OCI-LY7 (cell line): ENCODE data around the genes CTDSPL and MOBP.

DNA sequence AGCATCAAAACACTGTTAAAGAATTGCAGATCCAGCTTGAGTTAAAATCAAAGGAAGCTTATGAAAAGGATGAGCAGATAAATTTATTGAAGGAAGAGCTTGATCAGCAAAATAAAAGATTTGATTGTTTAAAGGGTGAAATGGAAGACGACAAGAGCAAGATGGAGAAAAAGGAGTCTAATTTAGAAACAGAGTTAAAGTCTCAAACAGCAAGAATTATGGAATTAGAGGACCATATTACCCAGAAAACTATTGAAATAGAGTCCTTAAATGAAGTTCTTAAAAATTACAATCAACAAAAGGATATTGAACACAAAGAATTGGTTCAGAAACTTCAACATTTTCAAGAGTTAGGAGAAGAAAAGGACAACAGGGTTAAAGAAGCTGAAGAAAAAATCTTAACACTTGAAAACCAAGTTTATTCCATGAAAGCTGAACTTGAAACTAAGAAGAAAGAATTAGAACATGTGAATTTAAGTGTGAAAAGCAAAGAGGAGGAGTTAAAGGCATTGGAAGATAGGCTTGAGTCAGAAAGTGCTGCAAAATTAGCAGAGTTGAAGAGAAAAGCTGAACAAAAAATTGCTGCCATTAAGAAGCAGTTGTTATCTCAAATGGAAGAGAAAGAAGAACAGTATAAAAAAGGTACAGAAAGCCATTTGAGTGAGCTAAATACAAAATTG lies 83.3 kb downstream of the GOLGA4 start:
- PRO-cap = no peak
- RAMPAGE, long total RNA = no peak

DNA sequence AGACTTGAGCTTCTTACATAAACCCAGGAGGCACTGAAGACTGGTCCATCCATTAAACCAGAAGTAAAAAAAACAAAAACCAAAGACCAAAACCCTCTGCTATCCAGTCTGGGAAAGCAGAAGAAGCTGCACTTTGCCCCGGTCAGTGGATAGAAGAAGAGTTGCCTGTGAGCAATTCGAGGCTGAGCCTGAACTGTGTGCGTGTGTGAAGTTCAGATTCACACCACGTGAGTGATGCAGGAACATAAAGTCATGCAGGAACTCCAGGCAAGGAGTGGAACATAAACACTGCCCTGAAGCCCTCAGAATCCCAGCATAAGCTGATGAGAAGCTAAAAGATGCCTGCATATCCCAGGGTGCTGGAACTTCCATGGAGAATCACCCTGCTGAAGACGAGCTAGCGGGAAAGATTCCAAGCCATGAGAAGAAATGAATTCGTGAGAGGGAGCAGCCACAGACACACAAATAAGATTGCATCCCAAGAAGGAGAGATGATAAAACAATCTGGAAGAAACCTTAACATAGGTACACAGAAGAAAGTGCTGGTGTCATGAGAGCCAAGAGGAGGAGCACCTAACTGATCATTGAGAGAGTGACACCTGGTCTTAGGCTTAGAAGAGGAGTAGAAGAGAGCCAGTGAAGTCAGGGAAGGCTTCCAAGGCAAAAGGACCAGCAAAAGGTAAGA lies 66.1 kb upstream of the ITGA9 start:
- PRO-cap = no peak
- RAMPAGE, long total RNA = no peak

DNA sequence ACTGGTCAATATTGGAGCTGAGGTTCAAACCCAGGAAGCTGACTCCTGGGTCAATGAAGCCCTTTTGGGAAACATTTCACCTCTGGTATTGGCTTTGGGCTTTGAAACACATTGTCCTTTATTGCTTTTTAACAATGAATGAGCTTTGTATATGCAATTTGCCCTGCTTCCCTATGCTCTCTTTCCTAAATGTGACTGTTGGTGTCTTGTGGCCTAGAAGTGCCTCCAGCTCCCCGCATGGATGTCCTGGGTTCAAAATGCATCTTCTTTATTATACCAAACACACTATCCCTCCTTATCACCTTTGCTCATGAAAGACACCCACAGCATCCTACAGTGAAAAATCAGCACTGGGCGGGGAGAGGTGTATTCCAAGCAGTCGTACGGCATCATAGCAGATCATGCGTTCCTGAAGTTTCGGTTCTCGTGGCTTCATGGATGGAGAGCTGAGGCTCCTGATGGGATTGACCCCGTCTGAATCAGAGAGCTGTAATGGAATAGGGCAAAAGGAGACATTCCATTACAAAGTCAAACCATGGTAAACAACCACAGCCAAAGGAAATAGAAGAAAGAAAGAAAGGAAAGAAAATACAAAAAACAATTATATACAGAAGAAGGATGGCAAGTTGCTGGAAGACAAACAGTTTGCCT lies 19.4 kb upstream of the ITGA9 start:
- PRO-cap = no peak
- RAMPAGE, long total RNA = no peak

GRCh38 chr3:37661475-37661922 lies 200.2 kb upstream of the CTDSPL start:
- PRO-cap = no peak
- RAMPAGE, long total RNA = no peak

- PRO-cap = no peak
- RAMPAGE, long total RNA = no peak
Measured at GRCh38 chr3:37694338-37694778, 167.3 kb upstream of the CTDSPL start.

- PRO-cap = no peak
- RAMPAGE, long total RNA = no peak
Measured at GRCh38 chr3:37861600-37862672, at the start of gene CTDSPL. TSS of gene CTDSPL (plus strand) at chr3:37861880.

- PRO-cap = no peak
- RAMPAGE, long total RNA = no peak
Measured at GRCh38 chr3:37898464-37899777, 37.2 kb downstream of the CTDSPL start.

- PRO-cap = no peak
- RAMPAGE, long total RNA = no peak
Measured at GRCh38 chr3:38127589-38128218, 9.2 kb downstream of the ACAA1 start.

GRCh38 chr3:38443010-38443822 lies 10.5 kb upstream of the ACVR2B start:
- PRO-cap = no peak
- RAMPAGE, long total RNA = no peak

DNA sequence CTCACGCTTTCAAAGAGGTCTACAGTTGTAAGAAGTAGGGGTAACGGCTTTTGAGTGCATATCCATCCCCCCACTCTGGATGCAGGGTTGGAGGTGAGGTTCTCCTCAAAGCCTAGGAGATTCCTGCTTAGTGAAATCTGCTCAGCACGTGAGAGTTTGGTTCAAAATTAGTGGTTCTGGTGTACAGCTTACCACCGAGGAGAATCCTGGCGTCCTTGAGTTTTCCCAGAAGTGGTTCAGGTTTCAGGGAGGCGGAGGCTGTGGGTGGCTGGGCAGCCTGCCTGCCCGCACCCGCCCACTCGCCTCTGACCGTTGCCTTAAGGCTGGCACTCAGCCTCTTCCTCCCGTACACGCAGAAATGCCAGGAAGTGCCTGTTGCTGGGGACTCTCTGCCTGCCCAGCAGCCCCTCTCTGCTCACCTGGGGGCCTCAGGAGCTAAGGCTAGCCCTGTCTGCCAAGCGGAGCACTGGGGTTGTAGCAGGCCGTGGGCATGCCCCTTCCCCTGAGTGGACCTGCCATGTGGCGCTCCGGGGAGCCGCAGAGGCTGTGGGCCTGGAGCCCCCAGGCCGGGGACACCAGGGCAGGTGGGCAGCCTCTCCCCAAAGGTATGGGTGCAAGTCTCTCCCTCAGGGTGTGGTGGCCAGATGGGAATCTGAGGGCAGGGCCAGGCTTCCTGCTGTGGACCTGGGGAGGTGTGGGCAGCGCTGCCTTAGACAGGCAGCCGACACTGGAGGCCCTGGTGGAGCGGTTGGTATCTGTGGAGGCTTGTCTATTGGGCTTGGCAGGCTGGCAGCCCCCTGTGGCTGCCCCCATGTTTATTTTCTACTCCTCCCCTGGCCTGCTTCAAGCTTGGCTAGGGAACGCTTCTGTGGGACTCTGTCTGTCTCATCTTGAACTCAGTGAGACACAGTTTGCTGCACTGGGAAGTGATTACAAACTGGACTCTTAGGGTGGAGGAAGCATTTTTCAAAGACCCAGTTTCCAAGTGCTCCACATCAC lies 5.7 kb downstream of the ACVR2B start:
- PRO-cap = no peak
- RAMPAGE, long total RNA = no peak

DNA sequence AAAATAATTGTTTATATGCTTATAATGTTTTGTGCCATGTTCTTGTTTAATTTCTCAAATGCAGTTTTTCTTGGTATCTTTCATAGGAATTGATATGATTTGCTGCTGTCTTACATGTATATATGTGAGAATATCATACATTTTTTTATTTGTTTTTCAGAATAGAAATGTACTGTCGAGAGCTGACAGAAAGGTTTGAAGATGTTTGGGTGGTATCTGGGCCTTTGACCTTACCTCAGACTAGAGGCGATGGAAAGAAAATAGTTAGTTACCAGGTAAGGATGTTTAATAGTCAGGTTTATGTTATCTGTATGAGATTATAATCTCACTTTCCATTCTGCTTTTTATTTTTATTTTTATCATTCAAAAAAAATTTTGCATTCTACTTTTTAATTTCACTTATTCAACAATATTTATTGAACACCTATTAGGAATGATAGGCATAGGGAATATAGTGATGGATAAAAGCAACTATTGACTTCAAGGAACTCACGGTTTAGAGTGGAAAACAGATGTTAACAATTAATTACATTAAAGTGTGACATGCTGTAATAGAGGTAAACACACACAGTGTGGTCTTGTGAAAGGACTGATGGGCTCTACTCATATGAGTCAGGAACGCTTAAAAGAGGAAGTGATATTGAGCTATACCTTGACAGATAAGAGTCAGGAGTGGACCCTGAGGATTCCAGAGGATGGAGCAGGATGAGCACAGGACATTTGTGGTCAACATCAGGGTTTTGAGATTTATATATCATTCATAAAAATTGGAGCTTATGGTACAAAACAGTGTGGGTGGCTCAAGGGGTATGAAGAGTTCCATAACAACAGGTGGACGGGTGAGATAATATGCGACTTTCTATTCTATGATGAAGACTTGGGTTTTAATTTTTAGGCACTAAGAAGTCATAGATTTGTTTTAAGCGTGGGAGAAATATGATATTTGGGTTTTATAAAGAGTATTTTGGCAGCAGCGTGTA lies 10.8 kb downstream of the EXOG start:
- PRO-cap = no peak
- RAMPAGE, long total RNA = no peak

- PRO-cap = no peak
- RAMPAGE, long total RNA = no peak
Measured at GRCh38 chr3:39013317-39013641, 38.5 kb downstream of the SCN11A start.

GRCh38 chr3:39136675-39136874 lies 16.8 kb downstream of the CSRNP1 start:
- PRO-cap = no peak
- RAMPAGE, long total RNA = no peak

- PRO-cap = bidirectional peak, plus-strand start at chr3:39147976, minus-strand start at chr3:39147878
- RAMPAGE, long total RNA = no peak
Measured at GRCh38 chr3:39147476-39148164, 5.8 kb downstream of the CSRNP1 start.

- PRO-cap = bidirectional peak, plus-strand start at chr3:39148684, minus-strand start at chr3:39148568; unidirectional peak, minus-strand start at chr3:39148867; unidirectional peak, minus-strand start at chr3:39148927; unidirectional peak, minus-strand start at chr3:39149184
- RAMPAGE, long total RNA = no peak
Measured at GRCh38 chr3:39148470-39149407, 4.7 kb downstream of the CSRNP1 start.

DNA sequence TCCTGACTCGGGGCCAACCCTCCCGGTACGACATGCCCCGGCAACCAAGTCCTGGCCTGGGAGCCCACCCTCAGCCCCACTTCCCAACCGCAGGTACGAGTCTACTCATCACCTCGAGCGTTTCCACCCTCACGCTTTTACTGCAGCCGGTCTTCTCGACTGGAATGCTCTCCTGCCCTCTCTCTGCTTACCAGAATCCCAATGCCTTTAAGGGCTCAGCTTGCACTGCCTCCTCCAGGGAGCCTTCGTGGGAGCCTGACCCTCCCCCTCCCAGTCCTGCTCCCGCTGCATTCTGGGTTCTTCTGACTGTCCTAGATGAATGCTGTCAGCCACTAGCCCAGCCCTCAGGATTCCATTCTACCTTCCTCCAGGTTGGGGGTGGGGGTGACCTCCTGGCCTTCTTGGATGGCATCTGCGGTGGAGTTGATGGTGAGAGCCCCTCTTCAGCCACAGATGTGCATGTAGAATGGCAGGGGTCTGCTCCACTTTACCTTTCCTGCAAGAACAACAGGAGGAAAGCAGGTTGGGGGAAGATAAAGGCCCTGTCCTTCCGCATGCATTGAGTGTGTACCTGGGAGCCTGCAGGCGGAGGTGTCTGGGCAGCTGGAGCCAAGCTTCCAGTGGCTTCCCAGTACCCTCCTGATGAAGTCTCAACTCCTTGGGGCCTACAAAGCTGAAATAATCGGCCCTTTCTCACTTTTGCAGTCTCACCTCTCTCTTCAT lies 1.2 kb upstream of the CSRNP1 start:
- PRO-cap = no peak
- RAMPAGE, long total RNA = no peak

DNA sequence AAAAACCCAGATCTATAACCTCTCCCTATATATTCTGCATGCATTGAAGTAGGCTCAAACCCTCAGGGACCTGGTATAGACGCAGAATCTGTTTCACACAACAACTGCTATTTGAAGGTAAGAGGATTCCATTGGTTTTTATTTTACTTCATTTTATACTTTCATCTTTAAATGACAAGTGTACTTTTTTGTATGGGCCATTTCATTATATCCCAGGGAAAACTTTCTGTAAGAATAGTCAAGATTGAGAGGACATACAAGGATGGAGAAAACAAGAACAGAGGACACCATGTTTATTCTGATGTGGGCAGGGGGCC lies at the start of gene MOBP:
Gene MOBP, plus strand, starts transcription at position 57 of the 317 bp plus-strand sequence.
- PRO-cap = no peak
- RAMPAGE, long total RNA = no peak

GRCh38 chr3:39810264-39810814 lies 930 bp downstream of the MYRIP start:
- PRO-cap = no peak
- RAMPAGE, long total RNA = no peak

DNA sequence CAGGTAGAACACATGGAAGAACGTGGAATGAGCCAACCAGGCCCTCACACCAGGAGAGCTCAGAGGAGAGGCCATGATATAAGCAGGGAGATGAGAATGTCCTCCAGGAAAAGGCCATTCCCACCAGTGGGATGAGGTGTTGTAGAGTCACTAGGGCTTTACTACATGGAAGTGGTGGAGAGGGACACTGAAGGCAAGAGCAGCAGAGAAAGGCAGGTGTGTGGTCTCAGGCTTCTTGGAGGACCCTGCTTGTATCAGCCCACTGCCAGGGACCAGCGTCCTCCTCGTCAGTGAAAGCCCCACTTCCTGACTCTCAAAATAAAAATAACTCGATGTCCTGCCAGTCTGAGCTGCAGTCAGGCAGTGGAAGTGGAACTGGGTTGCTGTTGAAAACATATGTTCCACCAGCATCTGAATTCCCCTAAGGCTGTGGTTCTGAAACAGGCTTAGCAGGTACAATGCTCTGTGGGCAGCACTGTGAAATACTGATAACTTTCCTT lies 121.7 kb upstream of the EIF1B start:
- PRO-cap = no peak
- RAMPAGE, long total RNA = no peak

GRCh38 chr3:40238233-40238752 lies 71.2 kb upstream of the EIF1B start:
- PRO-cap = no peak
- RAMPAGE, long total RNA = no peak